Left ventricle myocardium (tissue), 1 donor: ENCODE data around the genes ELOVL7 and RGS7BP.

DNA sequence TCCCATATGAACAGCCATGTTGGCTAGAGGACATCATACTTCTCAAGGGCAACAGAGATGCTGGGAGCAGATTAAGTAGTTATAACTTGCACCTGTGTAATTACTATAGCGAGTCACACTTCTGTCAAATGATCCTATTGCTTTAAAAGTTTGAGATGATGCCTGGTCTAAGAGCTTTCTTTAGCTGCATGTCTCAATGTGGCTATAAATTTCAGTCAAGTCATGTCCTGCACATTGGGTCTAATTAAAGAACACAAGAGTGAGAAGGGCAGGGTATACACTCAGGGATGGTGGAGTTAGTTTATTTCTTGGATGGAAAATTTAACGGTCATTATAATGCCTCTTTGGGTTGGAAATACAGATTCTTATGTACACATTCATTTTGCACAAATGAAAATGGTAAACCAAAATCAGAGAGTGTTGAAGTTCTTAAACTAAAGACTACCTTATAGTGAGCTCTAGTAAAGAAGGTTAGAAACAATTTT, 557.3 kb downstream of the RAB3C start:
- PRO-cap, result no peak

- PRO-cap, result no peak
These were observed 458.0 kb downstream of the PDE4D start for GRCh38 chr5:59435288-59436088.

GRCh38 chr5:59458969-59459841, 434.3 kb downstream of the PDE4D start:
- PRO-cap, result no peak

DNA sequence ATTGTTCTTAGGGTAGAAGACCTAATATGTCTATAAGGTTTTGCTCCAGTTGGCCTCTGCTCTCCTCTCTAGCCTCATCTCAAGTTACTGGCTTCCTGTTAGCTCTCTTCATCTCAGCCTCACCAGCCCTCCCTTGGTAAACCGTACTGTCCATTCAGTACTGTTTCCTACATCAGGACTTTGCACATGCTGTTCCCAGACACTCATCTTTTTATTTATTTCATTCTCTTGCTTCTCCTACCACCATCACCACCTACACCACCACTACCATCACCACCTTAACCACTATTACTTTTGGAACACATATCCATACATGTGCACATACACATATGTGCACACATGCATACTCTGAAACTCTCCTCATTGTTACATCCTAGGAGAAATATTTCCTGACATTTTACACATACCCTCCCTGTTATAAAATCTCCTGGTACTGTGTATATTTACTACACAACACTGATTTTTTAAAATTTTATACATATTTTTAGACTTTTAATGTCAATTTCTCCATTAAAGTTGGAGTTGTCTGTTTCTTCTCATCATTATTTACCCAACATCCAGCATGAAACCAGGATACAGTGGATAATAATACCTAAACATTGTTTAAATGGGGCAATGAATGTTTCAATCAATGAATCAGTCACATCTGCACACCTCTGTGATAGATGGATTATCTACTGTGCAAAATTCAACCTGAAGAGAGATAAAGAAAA, 428.3 kb downstream of the PDE4D start:
- PRO-cap, result no peak

DNA sequence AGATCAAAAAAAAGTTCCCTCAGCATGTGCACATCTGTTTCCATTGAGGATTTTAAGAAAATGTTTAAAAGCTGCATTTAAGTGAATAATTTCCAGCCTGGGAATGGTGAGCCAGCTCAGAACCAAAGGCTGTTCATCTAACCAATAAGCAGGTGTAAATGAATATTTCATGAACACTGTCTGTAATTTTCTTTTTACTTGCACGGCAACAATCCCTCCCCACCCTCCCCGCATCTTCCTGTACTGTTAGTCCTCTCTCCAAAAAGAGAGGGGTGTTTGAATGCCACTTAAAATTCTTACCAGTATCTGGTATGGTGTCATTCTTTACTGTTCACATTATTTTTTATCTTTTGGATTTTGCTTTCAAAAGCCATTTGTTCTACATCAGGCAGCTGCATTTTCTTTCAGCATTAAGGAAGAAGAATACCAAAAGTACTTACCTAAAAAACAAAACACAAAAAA, 425.5 kb downstream of the PDE4D start:
- PRO-cap, result unidirectional peak, minus-strand start at position 216 of the sequence

- PRO-cap, result no peak
These were observed 328.0 kb downstream of the PDE4D start for GRCh38 chr5:59565292-59566080.

GRCh38 chr5:60507569-60508122, 192.3 kb downstream of the DEPDC1B start:
- PRO-cap, result no peak

- PRO-cap, result bidirectional peak, plus-strand start at chr5:60844464, minus-strand start at chr5:60844269
These were observed at the start of gene ELOVL7 for GRCh38 chr5:60843845-60844799. TSS of gene ELOVL7 (minus strand) at chr5:60844269.

DNA sequence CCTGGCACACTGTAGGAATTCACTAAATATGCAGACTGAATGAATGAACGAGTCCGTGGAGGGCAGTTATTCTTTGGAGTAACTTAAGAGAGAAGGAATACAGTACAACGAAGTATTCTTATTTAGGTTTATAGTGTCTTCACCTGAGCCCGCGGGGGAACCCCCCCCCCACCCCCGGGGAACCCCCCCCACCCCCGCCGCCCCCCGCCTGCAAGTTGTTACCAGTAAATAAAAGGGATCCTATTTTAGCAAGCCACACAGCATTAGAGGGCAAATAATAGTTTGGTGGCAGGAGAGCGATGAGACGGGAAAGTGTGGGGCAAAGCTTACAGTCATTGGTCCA, 353 bp downstream of the ERCC8 start:
- PRO-cap, result no peak

GRCh38 chr5:61245979-61246265, 83.7 kb upstream of the SMIM15 start:
- PRO-cap, result no peak

- PRO-cap, result no peak
These were observed 41.2 kb upstream of the ZSWIM6 start for GRCh38 chr5:61290652-61291409.

DNA sequence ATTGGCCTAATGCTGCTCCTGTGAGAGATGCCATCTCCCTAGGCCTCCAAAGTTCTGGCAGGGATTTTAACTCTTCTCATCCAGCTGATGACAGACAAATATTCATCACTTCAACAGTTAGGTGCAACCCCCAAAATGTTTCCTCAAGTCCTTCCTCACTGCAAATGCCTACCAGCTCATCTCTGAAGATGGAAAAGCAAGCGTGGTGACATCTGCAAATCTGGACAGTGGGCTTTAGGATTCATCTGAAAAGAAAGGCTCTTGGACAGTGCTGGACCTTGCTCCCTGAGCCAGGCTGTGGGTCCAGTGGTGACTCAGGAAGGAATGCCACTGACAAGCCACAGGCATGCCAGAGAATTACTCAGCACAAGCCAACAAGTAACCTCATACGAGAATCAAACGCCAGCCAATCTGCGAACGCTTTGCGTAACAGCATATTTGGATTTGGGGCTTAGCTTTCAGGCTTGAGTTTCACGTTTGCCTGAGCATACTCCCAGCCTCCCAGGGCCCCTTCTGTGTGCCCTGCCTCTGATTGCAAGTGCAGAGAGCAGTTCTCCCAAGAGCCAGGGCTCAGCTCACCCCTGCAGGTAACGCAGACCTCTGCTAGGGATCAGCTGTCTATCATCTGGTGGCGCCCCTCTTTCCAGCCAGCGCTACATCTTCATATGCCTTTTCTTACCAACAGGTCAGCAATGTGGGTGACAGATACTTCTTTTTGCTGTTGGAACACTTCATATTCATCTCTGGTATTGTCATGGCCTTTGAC, 30.3 kb upstream of the ZSWIM6 start:
- PRO-cap, result no peak

GRCh38 chr5:61323037-61323302, 9.1 kb upstream of the ZSWIM6 start:
- PRO-cap, result no peak

DNA sequence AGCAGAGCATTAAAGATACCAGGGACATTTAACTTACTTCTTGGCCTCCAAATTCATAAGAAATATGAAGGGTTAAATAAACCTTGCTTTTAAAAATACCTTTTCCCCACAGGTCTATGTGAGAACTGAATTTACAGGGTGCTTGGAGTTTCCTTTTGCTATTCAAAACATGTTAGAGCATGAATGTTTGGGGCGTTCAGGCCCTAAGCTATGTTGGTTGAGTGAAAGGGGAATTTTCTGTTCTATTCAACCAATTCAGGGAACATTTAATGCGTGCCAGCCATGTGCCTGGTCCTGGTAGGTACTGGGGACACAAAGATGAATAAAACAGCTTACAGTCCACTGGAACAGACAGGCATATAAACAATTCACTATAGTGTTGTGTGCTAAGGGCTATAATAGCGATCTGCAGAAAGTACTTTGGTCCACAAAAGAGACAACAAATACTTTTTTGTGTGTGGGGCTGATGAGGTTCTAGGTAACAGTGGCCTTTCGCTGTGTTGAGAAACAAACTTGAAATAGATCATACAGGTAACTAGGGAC, 108.5 kb downstream of the ZSWIM6 start:
- PRO-cap, result no peak

DNA sequence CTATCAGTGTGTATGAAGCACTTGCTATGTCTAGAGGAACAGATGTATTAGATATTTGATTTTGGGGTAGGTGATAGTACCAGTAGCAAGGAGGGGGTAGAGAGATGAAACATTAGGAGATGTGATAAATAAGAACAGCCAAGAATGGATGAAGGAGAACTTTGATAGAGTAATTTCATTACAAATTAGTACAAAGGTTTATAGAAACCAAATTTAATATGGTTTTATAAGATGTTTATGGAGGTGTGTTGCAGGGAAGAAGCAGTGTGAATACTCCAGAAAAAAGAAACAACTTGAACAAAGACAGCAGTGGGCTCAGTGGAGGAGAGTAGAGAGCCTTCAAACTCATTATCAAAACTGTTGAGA, 167.3 kb downstream of the ZSWIM6 start:
- PRO-cap, result no peak

DNA sequence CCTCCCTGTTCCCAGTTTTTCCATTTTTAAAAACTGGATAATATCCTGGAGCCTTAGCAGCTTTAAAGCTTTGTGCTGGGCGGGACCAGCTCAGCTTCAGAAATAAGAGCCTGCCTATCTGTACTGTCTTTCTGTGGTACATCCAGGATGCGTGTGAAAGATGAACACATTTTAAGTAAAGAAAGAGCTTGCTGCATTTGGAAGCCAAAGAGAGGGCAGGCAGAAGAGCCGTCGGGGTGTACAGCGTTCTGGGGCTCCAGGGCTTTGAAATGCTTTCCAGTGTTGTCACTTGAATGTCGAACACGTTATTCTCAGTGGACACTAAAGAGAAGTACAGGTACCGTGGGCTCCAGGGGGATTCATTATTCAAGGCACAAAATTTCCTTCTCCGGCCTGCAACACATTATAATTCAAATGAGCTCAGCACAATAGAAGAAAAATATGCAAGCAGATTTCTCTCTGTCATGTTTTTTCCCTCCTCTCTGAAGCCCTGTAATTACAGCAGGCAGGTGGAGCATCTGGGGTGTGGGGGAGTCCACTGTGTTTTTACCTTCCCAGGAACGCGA, 293.0 kb downstream of the ZSWIM6 start:
- PRO-cap, result unidirectional peak, plus-strand start at position 207 of the sequence

DNA sequence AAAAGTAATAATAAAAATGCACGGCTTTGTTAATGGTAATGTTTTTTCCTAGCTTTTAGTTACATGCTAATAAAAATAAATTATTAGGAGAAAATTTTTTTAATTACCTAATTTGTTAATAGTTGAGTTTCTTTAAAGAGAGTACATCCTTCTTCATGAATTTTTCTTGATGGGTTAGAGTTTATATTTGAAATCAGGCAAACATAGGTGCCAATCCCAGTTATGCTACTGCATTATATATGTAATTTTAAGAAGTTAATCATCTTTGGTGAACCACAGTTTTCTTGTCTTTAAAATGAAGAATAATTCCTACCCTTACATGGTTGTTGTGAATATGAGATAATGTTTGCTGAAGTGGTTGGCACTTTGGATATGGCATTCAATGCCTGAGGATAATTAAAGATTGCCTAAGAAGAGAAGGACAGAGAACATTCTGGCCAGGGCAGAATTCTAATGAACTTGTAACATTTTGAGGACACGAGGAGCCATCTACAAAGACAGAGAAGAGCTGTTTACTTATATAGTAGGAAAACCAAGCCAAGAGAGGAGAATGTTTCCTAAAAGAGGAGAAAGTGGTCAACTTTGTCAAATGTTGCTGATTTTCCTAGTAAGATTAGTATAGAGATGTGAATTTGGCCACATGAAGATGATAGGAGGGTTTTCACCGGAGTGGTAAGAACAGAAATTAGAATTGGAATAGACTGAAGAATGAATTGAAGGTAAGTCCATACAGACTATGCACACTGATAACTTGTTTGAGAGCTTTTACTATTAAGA, 50.8 kb upstream of the LRRC70 start:
- PRO-cap, result no peak

GRCh38 chr5:63164565-63165474, 586.2 kb downstream of the LRRC70 start:
- PRO-cap, result no peak

- PRO-cap, result no peak
These were observed 265 bp upstream of the RGS7BP start for GRCh38 chr5:64505633-64505866.

- PRO-cap, result unidirectional peak, plus-strand start at chr5:64506026; unidirectional peak, plus-strand start at chr5:64506061; unidirectional peak, minus-strand start at chr5:64506506
These were observed at the start of gene RGS7BP for GRCh38 chr5:64505867-64506836. TSS of gene RGS7BP (plus strand) at chr5:64506015.